ENCODE measurements around the genes POTEG, OR4K17, OR11H6, ANG, EDDM3A, RNASE3 and OR5AU1.

DNA sequence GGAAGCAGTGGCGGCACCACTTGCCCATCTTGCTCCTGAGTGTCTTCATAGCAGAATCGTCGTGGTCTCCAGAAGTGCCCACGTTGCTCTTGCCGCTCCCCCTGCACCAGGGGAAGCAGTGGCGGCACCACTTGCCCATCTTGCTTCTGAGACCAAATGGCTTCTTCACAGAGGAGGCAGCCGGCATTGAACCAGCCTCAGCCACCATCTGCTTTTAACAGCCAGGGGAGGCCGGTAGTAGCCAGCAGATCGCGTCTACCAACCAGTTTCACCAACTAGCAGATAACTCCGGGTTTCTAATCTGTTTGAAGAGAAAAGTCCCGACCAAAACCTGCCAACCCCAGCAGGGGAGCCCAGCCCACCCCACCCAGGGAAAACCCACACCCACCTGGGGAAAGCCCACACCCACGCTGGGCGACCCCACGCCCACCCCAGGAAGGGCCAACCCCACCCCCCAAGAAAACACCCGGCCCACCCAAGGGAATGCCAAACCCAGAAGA, at the start of gene POTEG:
Gene POTEG (minus strand): TSS at position 260 of the 500 bp plus-strand sequence.
- PRO-cap = no peak

GRCh38 chr14:20110587-20110898, at the start of gene OR4K17:
OR4K17 (plus strand) TSS chr14:20110739.
- PRO-cap = no peak

DNA sequence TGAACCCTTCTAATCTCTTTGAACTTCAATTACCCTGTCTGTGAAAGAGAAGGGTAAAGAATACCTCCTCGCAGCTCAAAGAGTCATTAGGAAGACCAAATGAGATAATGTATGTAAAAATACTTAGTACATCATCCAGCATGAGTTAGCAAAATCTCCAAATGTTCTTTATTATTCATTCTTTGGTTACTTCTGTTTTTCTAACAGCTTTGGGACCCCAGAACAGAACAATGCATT, at the start of gene OR11H6:
Gene OR11H6 (plus strand): TSS at position 162 of the 237 bp plus-strand sequence.
- PRO-cap = no peak

DNA sequence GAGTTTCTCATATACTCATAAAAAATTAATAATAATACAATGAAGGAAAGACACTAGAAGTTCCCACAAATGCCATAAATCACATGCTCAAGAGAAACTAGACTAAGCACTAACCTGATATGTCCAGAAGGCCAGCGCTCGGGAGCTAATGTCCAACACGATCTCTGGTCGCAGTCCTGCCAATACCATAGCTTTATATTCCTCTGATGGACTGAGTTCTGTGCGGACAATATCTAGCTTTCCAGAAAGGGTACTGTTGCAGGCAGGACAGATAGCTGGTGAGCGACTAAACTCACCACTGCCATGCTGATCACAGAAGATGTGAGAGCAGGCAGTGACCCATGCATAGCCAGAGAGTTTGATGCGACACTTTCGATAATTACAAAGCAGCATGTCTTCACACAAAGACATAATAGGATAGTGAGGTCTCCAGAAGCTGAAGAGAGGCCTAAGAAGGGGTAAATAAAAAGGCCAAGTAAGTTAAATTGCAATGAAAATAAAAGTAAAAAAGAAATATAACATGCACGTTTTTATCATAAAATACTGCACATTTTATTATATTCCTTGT, 10.4 kb upstream of the TTC5 start:
- PRO-cap = no peak

- PRO-cap = no peak
Measured at GRCh38 chr14:20447509-20448043, 7.0 kb downstream of the OSGEP start.

- PRO-cap = no peak
Measured at GRCh38 chr14:20476573-20477755, 7.8 kb downstream of the PNP start.

DNA sequence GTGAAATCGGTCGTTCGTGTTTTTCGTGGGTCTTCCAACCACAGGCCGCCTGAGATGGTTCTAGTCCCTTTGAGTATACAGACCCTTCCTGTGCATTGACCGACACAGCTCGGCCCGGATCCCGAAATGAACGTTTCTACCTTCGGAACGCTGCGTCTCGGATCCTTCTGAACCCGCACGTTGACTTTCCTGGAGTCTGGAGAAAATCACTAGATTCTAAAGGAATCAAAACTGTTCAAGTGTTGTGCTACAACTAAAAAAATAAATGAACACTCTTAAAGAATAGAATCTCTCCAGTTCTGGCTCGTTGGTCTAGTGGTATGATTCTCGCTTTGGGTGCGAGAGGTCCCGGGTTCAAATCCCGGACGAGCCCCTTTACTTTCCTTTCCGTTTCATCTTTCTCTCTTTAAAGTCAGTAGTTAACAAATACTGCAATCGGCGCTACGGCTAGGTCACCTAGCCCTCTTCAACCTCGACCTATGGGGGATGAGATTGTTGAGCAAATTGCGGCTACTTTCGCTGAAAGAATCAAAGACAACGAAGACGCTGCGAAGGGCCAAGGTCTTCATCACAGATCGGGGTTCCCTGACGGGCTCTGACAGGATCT, 8.7 kb downstream of the OR6S1 start:
- PRO-cap = no peak

GRCh38 chr14:20683891-20684050, 589 bp upstream of the RNASE4 start:
- PRO-cap = no peak

GRCh38 chr14:20688269-20688936, at the start of gene ANG:
ANG (plus strand) TSS chr14:20688764.
- PRO-cap = no peak

DNA sequence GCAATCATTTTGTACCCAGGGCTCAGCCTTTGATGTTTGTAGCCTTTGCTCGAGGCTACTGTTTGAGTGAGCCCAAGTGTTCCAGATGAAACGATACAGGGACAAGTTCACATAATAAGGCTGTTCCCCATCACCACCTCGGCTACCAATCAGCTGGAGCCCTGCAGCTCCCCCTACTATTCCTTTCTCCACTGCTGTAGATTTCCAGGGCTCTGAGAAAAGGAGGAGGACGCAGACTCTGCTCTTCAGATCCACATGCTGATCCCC, at the start of gene EDDM3A:
Gene EDDM3A (plus strand): TSS at position 199 of the 267 bp plus-strand sequence.
- PRO-cap = no peak

GRCh38 chr14:20798343-20798685, 4.3 kb downstream of the RNASE1 start:
- PRO-cap = no peak

GRCh38 chr14:20827918-20828186, 25.2 kb upstream of the RNASE1 start:
- PRO-cap = no peak

GRCh38 chr14:20891316-20891641, at the start of gene RNASE3:
RNASE3 (plus strand) TSS chr14:20891385.
- PRO-cap = no peak

DNA sequence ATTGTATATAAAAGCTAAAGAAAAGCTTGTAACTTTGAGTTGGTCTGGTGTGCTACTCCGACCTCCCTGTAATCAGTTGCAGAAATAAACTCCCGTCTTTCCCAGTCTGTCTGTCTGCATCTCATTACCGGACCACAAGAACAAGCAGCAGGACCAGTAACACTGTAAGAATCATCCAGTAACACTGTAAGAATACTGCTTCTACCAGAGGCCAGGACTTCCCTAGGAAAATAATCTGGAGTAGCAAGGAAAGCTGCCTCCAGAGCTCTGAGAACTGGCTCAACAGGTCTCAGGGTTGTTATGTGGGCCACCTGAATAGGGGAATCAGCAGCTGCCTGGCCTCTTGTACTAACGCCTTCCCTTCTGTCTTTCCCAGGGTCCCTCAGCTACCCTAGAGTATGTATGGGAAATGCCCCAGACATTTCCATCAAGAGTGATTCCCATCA, 1.0 kb upstream of the SLC39A2 start:
- PRO-cap = no peak

DNA sequence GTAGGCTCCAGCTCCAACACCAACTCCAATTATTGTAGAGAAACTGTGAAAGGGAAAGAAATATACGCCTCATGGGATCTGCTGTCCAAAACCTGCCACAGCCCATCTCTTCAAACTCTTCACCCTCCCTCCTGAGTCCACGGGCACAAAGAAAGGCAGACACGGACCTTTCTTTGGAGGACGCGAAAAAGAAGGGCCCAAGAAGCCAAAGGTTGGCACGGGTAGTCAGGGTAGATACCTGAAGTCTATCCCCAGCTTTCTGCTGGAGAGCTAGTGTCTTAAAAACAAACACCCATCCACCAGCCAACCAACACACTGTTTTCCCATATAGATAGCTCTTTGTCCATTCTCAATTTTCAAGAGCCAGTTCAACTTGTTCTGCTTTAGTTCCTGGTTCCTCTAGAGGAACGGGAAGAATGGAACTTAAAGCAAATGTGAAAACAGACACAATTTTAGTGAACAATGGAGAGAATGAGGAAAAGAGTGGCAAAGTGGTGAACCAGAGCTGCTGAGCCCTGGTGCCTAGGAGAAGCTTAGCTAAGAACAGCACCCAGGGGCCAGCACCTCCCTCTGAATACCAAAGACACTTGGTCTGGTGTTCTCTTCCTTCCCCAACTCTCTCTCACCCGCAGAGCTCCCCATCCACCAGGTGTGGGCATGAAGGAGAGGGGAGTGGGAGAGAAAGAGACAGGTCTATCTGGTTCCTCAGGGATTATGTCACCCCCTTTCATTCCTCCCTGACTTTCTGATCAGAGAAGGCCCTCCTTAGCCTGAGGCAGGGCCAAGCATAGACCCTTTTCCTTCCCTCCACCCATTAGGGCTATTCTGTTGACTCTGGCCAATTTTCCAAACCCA, 3.8 kb downstream of the NDRG2 start:
- PRO-cap = no peak

GRCh38 chr14:21055525-21056206, 2.0 kb upstream of the RNASE8 start:
- PRO-cap = no peak

DNA sequence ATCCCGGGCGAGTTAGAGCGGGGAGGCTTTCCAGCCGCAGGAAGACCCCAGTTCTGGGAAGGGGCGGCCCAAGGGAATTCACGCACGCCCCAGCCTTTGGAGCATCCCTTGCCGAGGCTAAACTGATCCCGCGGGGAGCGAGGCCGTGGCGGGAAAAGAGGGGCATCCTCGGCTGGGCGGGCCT, 368 bp upstream of the ARHGEF40 start:
- PRO-cap = no peak

DNA sequence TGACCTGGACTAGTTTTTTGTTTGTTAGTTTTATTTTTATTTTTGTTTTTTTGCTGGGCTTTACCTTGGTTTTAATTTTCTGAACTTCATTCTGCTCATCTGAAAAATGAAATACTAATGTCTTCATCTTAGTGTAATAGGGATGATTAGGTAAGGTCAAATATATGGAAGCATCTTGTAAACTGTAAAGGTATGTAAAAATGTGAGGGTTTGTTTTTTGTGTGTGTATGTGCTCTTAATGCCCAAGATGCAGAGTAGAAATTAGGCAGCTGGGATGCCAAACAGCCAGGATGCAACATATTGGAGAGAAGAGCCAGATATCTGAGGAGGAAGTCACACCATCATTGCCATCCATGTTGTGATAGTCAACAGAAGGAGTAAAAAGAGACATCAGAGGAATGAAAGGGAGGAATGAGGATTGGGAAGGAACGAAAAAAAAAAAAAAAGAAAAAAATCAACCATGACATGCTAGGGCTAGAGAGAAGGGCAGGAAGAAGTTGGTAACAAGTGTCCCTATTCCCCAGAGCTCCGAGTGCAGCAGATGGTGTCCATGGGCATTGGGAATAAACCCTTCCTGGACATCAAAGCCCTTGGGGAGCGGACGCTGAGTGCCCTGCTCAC, 11.9 kb downstream of the ZNF219 start:
- PRO-cap = unidirectional peak, plus-strand start at position 389 of the sequence

- PRO-cap = unidirectional peak, plus-strand start at chr14:21103916
Measured at GRCh38 chr14:21103486-21104451, 2.9 kb downstream of the TMEM253 start.

- PRO-cap = no peak
Measured at GRCh38 chr14:21155950-21156356, at the start of gene OR5AU1. OR5AU1 (minus strand) TSS chr14:21156063.

All from neutrophil (primary cell).